T-cell (primary cell): ENCODE measurements around a stretch of chr16.

- PRO-cap, 7 experiments = peak in 1 of 7 experiments; most common minus-strand start chr16:87829992 (in 1)
These were observed 39.1 kb downstream of the SLC7A5 start for GRCh38 chr16:87829934-87830834.

DNA sequence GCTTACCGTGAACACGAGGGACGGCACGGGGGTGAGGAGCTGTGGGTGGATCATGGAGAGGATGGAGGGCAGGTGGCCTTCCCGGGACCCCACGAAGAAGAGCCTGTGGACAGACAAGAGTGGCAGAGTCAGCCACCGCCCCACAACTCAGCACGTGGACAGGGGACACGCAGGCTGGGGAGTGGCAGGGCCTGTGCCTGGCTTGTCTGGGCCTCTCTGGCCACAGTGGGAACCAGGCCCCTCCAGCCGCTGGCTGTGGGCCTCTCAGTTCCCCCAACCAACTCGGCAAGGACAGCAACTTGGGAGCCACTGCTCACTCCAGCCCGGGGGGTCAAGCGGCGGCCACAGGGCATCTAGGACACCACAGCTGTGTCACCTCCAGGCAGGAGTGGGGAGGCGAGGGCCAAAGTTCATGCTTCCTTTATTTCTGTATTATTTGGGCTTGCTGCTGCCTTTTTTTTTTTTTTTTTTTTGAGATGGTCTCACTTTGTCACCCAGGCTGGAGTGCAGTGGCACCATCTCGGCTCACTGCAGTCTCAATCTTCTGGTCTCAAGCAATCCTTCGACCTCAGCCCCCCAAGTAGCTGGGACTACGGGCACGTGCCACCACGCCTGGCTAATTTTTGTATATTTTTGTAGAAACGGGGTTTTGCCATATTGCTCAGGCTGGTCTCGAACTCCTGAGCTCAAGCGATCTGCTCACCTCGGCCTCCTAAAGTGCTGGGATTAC is 31.3 kb downstream of the SLC7A5 start:
- PRO-cap, 7 experiments = no peak in any of the 7 experiments

- PRO-cap, 7 experiments = no peak in any of the 7 experiments
These were observed 21.8 kb downstream of the SLC7A5 start for GRCh38 chr16:87847326-87848024.

- PRO-cap, 7 experiments = no peak in any of the 7 experiments
These were observed 5.7 kb downstream of the BANP start for GRCh38 chr16:87956780-87957416.

DNA sequence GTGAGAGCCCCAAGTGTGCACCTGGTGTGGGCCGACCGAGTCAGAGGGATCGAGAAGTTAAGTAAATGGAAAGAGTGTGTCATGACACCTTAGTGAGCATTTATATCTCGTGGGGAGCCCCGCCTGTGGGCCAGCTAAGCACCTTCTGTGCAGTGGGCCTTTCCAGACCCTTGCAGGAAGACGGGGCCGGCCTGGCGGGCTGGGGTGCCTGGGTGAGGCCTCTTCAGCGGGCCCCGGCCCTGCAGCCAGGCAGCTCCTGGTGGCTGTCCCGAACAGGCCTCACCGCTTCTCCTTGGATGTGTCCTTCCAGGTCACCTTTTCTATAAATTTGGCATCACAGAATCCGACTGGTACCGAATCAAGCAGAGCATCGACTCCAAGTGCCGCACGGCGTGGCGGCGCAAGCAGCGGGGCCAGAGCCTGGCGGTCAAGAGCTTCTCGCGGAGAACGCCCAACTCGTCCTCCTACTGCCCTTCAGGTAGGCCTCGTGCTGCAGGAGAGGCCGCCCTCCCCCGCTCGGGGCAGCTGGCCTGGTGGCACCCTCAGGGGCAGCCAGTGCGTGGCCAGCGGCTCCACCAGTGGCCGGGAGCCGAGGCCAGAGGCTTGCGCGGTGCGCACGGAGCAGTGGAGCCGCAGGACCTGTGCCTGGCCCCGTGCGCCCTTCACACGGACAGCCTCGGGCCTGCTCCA is 76.1 kb downstream of the BANP start:
- PRO-cap, 7 experiments = no peak in any of the 7 experiments

- PRO-cap, 7 experiments = no peak in any of the 7 experiments
These were observed 192.6 kb downstream of the BANP start for GRCh38 chr16:88143495-88144523.

DNA sequence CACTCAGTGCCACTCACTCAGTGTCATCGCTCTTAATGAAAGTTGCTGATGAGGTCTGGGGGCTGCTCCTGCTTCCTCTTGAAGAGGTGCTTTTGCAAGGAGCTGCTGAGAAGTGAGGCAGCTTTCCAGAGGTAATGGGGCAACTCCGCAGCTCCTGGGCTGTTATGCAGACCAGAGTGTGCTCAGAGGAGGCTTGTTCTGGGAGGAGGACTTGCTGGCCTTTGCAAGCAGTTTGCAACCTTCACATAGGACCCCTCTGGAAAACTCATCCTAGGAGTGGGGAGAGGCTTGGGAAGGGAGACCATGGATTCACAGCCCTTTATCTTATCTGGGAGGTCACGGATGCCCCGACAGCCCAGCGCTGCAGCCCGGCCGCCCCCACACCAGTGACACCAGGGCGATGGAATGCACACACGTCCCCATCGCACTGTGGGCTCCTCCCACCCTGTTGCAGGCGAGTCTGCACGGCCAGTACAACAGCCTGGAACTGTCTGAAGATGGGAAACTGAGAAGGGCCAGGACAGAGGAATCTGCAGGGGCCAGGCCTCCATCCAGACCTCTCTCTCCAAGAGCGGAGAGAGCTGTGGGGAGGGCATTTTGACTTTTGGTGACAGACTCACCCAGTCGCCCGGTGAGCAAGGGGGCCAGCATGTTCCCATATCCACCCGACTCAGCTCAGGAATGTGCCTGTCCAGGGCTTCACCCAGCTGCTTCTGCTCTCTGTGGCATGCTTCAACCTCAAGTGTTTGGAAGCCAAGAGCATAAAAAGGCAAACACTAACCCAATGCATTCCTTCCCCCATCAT is 78.7 kb upstream of the ZNF469 start:
- PRO-cap, 7 experiments = no peak in any of the 7 experiments

DNA sequence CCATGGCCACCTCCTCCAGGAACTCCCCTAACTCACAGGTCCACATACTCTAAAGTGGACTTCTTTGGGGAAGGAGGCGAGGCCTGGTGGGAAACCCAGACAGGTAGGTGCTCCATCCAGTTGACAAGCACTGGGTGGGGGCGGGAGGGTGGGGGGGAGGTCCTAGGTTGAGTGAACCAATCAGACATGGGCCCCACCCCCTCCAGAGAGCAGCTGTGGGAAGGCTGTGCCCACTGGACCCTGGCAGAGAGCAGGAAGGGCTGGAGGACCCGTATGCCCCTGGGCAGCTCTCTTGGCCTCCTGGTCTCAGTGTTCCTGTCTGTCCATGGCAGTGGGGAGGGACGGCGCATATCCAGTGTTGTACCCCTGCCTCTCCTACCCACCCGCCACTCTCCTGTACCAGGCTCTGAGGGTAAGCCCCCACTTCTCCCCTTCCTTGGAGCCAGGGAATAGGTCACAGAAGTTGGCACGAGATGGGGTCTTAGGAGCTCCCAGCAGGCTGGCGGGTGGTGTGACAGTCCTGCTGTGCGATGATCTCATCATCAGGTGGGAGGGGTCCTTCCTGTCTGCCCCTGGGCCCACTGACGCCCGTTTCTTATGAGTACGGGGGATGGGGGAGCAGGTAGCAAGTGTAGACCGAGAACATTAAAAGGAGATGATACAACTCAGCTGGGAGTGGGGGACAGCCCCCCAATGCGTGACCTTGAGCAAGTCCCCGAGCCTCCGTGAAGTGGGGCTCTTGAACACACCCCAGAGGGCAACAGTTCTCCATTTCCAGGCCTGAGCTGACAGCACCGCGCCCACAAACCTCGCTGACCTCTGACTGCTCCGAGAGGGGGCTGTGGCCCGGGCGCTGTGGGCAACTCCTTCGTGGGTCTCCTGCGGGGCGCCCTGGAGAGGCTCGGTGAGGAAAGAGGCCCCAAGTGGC is 1.3 kb upstream of the ZFPM1 start:
- PRO-cap, 7 experiments = peak in 1 of 7 experiments; most common plus-strand start position 598 of the sequence (in 1); most common minus-strand start position 513 of the sequence (in 1)

DNA sequence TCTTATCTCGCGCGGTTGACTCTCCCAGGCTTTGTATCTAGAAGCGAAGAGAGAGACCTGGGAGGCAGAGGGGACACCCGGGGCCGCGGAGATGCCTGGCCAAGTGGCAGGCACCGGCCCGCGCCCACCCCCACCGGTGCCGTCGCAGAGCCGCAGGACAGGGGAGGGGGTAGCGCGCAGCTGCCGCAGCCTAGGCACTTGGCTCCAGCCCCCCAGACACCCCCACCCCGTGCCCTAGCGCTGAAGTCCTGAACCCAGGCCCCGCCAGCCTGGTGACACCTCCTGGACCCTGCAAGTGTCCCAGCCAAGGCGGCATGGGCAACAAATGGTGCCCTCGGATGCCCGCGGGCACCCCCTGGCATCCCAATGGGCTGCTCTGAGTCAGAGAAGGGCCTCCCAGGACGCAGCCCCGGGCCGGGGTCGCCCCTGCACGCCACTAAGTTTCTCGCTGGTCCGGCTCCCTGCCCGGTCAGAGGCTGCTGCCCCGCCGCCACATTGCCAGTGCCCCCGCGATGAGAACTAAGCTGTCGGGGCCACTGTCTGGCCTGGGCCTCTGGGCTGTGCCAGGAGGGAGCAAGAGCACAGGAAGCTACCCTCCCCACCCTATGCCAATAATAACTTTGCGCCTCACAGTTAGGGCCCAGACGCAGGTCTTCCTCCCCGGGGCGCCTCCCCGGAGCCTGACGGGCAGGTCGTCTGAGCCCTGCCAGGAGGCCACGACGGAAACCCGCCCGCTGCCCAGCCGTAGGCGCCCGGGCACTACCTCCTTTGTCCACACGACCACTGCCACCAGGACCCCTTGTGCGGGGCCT is 1.2 kb downstream of the ZFPM1 start:
- PRO-cap, 7 experiments = peak in 7 of 7 experiments; most common plus-strand start position 643 of the sequence (in 7); most common minus-strand start position 607 of the sequence (in 6)

GRCh38 chr16:88456791-88457311 is 3.8 kb downstream of the ZFPM1 start:
- PRO-cap, 7 experiments = peak in 1 of 7 experiments; most common plus-strand start chr16:88457152 (in 1); most common minus-strand start chr16:88456992 (in 1)

DNA sequence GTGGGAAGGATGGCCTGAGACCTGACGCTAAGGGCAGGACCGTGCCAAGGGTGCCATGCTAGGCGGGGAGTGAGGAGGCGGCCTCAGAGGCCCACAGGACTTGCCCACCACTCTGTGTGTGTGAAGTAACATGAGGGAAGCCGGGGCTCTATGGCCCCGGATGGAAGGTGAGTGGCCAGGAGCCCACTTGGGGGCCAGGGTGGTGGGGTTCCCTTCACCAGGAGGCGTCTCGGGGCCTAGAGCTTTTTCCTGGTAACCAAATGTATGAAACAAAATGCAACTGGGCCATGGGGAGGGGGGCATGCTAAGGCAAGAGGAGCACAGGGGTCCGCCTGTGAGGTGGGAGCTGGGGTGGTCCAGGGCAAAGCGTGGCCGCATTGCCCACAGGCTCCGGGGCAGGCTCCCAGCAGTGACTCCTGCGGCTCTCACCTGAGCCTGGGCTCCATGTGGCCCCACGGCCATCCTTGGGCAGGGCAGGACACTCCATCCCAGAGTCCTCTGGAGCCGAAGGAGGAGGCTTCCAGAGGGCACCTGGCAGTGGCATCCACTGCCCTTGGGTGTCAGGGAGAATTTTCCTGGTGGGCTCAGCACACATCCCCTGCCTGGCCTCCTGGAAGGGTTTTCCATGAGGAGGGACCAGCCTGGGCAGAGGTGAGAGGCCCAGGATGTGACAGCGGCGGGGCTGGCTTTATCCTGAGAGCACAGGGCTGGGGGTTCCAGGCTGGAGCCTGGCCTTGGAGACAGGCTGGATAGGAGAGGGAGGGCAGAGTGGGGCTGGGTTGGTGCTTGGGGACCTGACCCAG is 42.7 kb downstream of the ZFPM1 start:
- PRO-cap, 7 experiments = no peak in any of the 7 experiments

DNA sequence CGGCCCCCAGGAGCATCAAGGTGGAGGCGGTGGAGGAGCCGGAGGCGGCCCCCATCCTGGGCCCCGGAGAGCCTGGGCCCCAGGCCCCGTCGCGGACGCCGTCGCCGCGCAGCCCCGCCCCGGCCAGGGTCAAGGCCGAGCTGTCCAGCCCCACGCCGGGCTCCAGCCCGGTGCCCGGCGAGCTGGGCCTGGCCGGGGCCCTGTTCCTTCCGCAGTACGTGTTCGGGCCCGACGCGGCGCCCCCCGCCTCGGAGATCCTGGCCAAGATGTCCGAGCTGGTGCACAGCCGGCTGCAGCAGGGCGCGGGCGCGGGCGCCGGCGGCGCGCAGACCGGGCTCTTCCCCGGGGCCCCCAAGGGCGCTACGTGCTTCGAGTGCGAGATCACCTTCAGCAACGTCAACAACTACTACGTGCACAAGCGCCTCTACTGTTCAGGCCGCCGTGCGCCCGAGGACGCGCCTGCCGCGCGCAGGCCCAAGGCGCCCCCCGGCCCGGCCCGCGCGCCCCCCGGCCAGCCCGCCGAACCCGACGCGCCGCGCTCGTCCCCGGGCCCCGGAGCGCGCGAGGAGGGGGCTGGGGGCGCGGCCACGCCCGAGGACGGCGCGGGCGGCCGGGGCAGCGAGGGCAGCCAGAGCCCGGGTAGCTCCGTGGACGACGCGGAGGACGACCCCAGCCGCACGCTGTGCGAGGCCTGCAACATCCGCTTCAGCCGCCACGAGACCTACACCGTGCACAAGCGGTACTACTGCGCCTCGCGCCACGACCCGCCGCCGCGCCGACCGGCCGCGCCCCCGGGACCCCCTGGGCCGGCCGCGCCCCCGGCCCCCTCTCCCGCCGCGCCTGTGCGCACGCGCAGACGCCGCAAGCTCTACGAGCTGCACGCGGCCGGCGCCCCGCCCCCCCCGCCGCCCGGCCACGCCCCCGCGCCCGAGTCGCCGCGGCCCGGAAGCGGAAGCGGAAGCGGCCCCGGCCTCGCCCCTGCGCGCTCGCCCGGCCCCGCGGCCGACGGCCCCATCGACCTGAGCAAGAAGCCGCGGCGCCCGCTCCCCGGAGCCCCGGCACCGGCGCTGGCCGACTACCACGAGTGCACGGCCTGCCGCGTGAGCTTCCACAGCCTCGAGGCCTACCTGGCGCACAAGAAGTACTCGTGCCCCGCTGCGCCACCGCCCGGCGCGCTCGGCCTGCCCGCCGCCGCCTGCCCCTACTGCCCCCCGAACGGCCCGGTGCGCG is 36.5 kb upstream of the ZC3H18 start:
- PRO-cap, 7 experiments = peak in 7 of 7 experiments; most common plus-strand start position 1,014 of the sequence (in 7); most common minus-strand start position 829 of the sequence (in 1)

DNA sequence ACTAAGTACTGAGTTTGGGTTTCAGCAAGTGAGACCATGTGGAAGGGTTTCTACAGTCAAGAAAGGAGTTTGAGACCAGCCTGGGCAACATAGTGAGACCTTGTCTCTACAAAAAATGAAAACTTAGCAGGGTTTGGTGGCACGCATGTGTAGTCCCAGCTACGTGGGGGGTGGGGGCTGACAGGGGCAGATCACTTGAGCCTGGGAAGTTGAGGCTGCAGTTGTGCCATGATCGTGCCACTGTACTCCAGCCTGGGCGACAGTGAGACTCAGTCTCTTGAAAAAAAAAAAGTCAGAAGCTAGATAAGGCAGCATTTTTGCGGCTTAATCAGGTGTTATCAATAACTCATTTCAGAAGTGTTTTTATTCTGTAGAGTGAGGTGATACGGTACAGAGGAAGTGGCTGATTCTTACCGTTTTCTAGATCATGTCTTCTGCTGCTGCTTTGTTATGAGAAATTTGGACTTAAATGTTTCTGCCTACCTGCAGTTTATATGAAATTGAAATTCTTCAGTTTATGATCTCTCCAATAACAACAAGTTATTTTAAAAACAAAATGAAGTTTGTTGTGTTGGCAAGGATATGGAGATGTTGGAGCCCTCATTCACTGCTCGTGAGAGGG is 18.5 kb downstream of the ZC3H18 start:
- PRO-cap, 7 experiments = peak in 1 of 7 experiments; most common plus-strand start position 284 of the sequence (in 1); most common minus-strand start position 279 of the sequence (in 1)

DNA sequence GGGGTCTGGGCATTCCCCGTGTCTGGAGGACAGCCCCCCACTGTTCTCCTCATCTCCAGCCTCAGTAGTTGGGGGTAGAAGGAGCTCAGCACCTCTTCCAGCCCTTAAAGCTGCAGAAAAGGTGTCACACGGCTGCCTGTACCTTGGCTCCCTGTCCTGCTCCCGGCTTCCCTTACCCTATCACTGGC is 1.7 kb downstream of the IL17C start:
- PRO-cap, 7 experiments = peak in 1 of 7 experiments; most common minus-strand start position 109 of the sequence (in 1)

- PRO-cap, 7 experiments = no peak in any of the 7 experiments
These were observed 1.2 kb downstream of the CYBA start for GRCh38 chr16:88649774-88649942.

DNA sequence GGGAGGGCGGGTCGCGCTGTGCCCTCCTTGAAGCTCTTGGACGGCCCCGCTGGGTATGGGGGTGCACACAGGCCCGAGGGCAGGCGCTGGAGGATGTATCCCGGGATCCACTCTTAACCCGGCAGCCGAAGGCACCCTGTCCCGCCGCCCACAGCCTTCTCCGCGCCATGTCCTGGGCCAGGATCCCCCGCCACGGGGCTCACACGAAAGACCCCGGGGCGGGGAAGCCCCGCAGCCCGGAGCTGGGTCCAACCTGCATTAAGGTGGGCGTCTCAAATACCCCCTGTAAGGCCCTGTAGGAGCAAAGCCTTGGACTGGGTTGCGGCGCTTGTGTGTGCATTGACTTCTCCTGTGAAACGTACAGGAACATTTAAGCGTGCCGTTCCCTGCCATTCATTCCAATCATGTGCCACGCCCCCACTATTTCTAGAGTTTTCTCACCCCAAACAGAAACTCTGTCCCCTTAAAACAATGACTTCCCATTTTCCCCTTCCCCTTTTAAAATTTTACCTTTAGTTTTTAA is 934 bp upstream of the MVD start:
- PRO-cap, 7 experiments = no peak in any of the 7 experiments

DNA sequence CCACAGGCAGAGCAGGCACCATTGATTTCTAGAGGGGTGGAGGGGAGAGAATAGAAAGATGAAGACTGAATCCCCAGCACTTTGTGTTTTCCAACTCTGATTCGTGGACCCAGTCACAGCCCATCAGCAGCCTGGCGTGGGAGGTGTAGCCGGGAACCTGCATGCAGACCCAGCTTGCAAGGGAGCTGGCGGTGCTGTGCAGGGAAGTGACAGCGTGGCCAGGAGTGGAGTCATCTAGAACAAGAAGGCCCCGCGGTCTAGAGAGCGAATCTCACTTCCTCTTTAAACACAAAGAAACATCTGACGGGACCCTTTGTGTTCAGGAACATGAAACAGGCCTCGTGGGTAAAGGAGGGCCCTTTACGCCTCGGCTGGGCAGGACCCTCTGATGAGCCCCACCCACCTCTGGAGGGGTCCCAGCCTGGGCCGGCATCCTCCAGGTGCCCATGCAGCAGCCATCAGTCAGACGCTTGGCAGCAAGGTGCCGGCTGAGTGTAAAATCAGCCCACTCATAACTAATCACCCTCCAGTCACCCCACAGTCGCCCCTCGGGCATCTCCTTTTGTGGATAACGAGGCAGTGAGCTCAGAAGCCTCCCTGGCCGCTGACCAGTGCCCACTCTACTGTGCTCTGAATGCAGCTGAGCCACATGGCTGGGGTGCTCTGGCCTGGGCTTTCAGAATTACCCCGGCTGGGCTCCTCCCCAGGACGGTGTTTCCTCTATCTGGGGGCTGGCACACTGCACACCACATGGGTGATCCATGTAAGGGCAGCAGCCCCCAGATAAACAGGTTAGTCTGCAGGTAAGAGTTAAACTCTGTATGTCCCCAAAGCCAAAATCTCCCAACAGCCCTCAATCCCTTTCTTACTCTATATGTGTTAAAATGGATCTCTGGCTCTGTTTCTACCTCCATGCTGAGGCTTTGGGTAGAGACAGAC is 4.4 kb downstream of the SNAI3 start:
- PRO-cap, 7 experiments = peak in 2 of 7 experiments; most common plus-strand start position 458 of the sequence (in 1); most common minus-strand start position 198 of the sequence (in 1)

DNA sequence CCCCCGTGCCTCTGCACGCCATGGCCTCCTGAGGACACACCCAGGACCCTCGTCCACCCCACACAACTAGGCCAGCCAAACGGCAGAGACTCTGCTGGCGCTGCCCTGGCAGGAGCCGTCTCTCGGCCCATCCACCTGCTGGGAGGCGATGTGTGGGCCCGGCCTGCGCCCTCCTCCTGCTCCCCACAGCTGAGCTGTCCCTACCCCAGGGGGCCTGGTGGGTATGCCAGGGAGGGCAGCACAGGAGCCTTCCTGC is 7.1 kb downstream of the RNF166 start:
- PRO-cap, 7 experiments = peak in 1 of 7 experiments; most common minus-strand start position 66 of the sequence (in 1)

DNA sequence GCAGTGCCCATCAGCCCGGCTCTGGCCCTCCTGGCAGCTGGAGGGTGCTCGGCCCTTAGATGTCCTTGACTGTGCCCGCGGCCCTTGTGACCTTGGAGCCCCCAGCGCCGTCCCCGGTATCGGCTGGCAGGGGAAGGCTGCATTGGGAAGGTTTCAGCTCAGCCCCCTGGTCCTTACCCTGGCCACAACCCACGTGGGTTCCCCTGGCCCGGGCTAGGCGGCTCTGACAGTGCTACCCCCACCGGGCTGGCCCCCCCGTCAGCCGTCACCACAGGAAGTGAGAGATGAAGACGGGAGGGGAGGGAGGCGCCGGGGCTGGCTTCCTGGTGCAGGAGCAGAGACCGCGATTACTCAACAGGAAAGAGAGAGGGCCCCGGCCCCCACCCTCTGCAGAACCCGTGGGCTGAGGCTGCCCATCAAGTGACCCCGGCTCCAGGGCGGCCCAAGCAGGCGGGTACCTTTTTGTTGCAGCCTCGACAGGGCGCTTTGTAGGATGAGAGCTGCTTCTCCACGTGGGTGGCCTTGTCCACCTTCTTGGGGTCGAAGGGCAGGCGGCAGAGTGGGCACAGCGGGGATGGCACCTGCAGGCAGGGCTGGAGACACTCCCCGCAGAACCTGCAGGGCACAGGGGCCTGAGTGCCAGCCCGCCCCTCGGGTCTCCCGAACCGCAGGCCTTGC is 5.3 kb downstream of the RNF166 start:
- PRO-cap, 7 experiments = peak in 5 of 7 experiments; most common plus-strand start position 337 of the sequence (in 2); most common minus-strand start position 225 of the sequence (in 4)

DNA sequence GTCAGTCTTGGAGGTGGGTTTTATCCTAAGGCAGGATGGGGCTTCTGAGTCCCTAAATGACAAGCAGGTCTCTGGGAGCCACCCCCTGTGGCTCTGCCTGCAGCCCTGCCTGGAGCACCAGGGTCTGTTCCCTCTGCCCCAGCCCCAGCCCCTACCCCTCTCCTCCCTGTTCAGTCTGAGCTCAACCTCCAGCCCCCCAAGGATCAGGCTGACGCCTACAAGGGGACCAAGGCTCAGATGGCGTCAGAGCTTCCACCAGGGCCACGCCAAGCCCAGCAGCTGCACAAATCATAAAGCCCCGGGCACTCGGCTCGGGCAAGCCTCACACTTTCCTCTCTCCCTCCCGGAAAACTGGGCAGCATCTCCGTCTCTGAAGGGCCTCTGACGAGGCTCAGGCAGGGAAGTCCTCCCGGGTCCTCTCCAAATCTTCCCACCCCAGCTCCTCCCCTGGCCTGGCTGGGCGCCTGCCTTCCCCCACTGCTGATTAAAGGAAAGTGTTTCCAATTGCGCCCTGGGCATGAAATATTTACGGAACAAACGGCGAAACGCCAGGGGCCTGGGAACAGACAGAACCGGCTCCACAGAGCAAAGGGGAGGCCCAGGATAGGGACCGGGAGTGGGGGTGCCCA is 38.6 kb downstream of the PIEZO1 start:
- PRO-cap, 7 experiments = no peak in any of the 7 experiments